M059J (cell line): ENCODE results near the genes STEAP1B, HYCC1 and KLHL7.

- RAMPAGE, long total RNA = no peak
Measured at GRCh38 chr7:22127781-22128492, 182.2 kb upstream of the CDCA7L start.

DNA sequence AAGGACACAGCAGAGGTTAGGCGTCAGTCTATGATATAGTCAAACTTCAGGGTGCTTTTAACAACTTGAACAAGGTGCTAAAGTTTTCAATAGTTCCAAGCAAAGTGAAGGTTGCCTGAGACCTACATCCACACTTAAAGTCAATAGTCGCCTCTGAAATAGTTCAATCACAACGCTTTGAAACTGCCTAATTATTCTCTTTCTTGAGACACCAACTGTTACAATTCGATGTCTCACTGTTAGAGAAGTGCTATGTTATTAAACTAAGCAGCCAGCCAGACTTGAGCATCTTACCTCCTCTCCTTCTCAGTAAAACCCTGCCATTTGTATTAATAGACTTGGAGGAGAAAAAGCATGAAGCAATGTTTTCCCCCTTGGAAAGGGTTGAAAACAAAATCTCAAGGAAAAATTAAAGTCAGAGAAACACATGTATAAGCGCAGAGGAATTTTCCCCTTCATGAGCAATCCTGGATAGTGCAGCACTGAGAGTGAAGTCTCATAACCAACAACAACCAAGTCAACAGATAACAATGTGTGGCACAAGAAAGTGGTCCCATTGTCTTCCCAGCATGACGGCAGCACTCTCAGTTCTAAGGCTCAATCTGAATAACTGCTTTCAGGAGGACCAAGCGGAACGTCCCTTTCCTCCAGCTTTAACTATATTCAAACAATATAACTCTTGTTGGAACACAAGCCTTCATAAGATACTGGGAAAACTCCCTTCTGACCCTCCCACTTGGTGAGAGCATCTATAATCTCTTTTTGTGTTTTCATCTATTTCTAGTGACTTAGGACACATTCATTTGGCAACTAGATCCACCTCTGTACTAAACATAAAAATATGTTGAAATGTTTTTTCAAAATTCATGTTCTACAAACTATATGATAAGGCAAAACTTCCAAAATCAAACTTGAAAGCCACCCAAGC, 138.0 kb downstream of the RAPGEF5 start:
- RAMPAGE, long total RNA = no peak

DNA sequence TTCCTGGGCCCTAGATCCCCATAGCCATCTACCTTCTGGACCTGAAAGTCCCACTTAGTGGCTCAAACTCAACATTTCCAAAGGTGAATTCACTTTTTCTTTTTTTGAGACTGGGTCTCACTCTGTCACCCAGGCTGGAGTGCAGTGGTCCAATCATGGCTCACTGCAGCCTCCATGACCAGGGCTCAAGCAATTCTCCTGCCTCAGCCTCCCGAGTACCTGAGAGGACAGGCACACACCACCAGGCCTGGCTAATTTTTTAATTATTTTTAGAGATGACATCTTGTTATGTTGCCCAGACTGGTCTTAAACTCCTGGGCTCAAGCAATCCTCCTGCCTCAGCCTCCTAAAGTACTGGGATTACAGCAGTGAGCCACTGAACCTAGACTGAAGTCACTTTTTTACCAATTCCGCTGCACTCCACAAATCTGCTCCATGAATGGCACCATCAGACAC, 82.7 kb downstream of the RAPGEF5 start:
- RAMPAGE, long total RNA = no peak

DNA sequence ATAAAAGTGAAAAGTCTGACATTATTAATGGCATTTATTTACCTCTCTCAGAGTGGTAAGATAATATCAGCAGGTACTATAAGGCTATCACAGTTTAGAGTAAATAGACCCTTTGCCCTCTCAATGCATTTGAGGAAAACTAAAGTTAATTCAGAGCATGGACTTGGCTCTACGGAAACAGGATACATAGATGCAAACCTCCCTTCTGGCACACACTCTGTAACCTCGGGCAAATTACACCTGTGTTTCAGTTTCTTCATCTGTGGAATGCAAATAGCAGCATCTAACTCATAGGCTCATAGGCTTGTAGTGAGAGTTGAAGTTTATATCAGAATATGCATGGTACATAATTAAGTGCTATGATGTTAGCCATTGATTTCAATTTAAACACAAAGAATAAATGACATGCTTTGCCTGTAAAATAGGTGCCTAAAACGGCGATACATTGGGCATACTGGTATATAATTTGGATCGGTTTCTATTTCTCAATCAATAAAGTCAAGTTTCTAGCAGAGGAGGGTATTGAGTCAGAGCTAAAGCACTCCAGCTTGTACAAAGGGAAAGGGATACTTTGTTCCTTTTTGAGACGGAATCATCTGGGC, 5.5 kb downstream of the RAPGEF5 start:
- RAMPAGE, long total RNA = no peak

DNA sequence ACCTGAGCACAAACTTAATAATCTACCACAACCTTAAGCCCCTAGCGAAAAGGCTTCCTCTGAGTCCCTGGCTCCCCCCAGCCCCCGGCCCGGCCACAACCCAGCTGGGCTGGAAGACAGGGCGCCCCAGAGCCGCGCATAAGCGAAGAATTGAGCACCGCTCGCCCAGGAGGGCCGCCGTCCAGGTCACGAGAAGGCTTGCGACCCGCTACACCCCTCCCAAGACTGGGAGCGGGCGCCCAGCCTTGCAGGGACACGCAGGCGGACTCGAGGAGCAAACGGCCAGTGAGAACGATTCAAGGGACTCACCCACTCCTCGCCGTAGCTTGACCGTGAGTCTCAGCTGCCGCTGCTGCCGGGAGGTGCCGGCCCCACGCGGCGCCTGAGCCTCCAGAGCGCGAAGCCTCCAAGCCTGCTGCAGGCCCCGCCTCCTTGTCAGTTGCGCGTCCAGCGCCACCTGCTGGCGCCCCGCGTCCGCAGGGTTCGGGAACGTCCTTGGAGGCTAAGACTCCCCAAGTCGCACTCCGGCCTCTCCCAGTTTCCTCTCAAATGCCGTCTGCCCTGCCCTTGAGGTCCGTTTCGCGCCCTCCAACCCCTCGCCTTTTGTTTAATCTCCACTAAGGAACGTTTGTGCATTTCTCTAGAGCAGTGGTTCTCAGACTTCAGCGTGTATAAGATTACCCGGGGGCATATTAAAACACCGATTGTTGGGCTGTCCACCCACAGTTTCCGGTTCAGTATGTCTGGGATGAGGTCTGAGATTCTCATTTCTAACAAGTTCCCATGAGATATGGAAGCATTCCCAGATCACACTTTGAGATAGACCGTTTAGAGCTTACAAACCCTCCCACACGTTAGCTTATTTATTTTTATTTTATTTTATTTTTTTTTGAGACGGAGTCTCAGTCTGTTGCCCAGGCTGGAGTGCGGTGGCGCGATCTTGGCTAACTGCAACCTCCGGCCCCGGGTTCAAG, at the start of gene STEAP1B:
STEAP1B (minus strand) TSS at position 384 of the 974 bp plus-strand sequence.
- RAMPAGE, long total RNA = no peak

GRCh38 chr7:22511712-22512262, 11.8 kb upstream of the STEAP1B start:
- RAMPAGE, long total RNA = no peak

GRCh38 chr7:22577443-22577982, 77.5 kb upstream of the STEAP1B start:
- RAMPAGE, long total RNA = no peak

- RAMPAGE, long total RNA = no peak
Measured at GRCh38 chr7:22667430-22668296, 59.3 kb upstream of the IL6 start.

DNA sequence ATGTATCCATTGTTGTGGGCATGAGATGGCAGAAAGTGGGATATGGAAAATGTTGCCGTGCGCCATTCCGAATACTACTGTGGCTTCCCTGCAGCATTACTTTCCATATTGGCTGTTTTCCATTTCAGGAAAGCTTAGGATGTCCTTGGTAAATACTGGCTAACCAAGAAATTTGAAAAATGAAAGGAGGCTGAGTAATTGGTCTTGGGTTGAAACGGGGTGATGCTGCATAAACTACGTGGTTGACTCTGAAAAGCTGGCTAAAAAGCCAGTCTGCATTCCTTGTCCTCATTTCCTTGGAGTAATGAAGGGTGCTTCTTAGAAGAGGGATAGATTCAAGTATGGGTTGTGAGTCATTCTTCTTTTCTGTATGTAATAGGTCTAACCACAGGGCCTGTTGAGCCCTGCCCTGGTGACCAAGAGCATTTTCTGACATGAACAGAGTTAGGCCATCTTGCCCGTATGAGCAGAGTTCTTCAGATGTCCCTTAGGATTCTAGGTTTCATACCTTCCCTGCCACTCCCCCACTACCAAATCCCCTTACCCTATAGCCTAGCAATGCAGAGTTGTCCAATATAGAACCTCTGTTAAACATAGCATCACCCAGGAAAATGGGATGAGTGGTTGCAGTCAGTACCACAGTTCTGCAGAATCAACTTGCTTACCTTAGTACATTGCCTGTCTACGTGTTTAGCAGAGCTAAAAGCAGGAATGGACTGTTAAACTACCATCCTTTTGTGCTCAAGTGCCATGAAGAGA, 36.4 kb upstream of the TOMM7 start:
- RAMPAGE, long total RNA = no peak

- RAMPAGE, long total RNA = no peak
Measured at GRCh38 chr7:22933779-22934378, 80.1 kb downstream of the HYCC1 start.

DNA sequence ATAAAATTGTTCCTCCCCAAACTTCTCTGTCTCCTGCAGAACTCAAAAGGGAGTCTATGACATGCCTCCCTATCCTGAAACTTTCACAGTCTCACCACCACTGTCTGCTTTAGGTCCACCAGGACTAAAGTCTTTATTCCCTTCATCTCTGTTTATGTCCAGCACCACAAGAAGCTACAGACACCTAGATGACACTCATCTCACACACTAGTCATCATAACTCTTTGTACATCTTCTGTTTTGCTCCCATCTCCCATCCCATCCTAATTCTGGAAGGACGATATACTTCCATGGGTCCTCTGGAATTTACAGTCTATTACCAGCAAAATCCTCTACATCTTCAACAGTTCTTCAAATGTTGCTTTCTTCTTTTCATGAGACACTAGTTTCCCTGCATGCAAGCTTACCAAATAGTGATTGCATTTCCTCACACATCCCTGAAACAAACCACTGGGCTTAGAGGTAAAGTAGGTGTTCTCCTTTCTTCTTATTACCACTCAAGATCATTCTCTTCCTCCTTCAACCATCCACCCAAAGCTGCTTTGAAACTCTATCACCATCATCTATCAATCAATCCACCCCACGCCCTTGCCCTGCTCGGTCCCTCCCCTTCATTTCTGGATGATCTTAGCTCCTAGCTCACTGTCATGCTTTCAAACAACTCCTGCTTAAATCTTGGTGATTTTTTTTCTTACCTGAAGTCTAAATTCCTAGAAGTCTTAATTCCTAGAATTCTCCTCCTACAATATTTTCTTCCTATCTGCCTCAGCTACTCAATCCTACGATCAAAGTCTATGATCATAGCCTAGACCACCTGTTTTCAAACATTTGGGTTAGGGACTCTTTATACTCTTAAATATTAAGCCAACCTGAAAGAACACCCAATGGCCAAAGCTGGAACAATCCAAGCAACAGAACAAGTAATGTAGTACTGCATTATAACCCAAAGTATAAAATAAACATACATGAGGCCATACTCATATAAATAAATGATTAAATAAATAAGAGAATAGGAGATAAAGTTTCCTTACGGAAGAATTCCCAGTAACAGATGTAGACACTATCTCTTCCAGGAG, 18.9 kb downstream of the HYCC1 start:
- RAMPAGE, long total RNA = no peak

DNA sequence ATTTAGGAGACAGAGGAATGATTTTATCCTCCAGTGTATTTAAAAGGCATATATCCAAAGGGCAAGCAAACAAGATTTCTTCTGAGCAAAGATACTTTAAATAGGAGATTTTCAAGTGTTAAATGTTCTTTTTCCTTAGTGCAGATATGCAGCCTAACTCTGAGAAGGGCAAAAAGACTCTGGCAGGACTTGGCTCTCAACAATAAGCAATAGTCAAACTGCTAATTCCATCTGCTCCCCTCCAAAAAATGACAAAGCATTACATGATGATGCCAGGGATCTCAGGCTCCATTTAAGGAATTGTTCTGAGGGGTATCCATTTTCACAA, 4.2 kb downstream of the HYCC1 start:
- RAMPAGE, long total RNA = no peak

DNA sequence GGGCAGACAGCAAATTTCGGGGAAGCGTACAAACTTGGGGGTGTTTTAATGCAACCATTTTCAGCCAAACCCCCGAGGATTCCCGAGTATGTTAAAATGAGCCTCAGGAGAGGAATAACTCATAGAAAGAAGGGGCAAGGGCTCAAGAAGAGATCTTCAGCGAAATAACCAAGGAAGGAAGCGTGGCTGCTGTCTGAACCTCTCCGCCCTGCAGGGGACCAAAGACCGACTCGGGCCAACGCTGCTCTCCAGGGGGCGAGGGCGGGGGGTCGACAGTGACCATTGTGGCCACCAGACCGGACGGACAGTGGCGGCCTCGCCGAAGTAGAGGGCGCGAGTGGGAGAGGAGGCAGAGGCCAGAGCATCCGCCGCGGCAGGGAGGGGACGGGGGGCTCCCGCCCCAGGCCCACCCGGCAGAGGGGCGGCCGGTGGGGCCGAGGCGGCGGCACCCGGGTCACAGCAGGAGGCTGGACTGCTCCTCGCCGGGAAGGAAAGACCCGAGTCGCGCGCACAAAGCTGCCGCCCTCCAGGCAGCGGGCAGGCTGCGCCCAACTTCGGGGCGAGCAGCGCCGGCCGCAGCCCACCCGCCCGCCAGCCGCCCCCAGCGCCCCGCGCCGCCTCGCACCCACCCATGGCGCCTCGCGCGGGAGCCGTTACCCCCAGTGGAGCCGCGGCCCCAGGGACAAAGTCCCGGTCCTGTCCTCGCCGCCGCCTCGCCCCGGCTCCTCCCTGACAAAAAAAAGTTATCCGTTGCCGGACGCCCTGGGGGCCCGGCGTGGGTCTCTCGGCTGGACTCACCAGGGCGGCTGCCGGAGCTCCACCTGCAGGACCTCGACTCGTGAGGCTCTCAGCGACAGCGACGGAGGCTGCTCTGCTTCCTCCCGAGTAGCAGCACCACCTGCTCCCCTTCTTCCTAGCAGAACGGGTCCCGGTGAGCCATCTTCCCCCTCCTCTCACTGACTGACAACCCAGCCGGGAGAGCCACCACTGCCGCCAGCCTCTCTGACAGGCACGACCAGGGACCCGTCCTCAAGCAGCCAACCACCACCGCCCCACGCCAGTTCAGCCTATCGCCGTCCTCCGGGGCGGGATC, at the start of gene HYCC1:
HYCC1 (minus strand) TSS at position 1,004 of the 1,093 bp plus-strand sequence.
- RAMPAGE, long total RNA = no peak

GRCh38 chr7:23105715-23105999, at the start of gene KLHL7:
Gene KLHL7, plus strand, starts transcription at chr7:23105785.
- RAMPAGE, long total RNA = start-site peak on the plus strand at chr7:23105762-23105785, 59 and 21 reads in 2 replicates

DNA sequence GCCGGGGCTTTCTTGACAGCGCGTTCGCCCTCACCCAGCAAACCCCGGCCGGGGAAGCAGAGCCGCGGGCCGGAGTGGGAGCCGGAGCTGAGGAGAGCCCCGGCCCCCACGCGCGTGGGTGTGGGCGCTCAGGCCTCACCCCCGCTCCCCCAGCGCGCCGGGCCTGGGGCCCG, 718 bp downstream of the IGF2BP3 start:
- RAMPAGE, long total RNA = no peak

GRCh38 chr7:23513572-23514515, 17.9 kb downstream of the TRA2A start:
- RAMPAGE, long total RNA = no peak

- RAMPAGE, long total RNA = no peak
Measured at GRCh38 chr7:23521968-23522549, 9.7 kb downstream of the TRA2A start.

- RAMPAGE, long total RNA = no peak
Measured at GRCh38 chr7:23723041-23723393, 13.0 kb downstream of the STK31 start.

DNA sequence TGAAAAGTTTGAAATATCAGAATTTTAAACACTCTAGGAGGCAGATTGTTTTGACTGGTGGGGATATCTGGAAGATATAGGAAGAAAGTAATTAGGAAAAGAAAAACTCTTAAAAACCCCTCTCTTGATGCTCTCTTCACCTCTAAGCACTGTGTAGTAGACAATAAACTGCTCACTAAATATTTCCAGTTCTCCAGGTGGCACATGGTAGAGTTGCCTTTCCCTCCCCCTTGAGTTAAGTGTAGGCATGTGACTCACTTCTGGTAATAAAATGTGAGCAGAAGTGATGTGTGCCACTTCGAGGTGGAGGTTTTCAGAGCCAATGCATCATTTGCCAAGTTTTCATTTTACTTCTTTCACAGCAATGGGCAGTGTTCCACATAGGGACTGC, 131.7 kb upstream of the NPY start:
- RAMPAGE, long total RNA = no peak

- RAMPAGE, long total RNA = no peak
Measured at GRCh38 chr7:24574433-24574779, 1.2 kb downstream of the PALS2 start.